ENCODE measurements around a stretch of chr1.

GRCh38 chr1:31648828-31649402 is 4.2 kb upstream of the PEF1 start:
- PRO-cap = no peak

DNA sequence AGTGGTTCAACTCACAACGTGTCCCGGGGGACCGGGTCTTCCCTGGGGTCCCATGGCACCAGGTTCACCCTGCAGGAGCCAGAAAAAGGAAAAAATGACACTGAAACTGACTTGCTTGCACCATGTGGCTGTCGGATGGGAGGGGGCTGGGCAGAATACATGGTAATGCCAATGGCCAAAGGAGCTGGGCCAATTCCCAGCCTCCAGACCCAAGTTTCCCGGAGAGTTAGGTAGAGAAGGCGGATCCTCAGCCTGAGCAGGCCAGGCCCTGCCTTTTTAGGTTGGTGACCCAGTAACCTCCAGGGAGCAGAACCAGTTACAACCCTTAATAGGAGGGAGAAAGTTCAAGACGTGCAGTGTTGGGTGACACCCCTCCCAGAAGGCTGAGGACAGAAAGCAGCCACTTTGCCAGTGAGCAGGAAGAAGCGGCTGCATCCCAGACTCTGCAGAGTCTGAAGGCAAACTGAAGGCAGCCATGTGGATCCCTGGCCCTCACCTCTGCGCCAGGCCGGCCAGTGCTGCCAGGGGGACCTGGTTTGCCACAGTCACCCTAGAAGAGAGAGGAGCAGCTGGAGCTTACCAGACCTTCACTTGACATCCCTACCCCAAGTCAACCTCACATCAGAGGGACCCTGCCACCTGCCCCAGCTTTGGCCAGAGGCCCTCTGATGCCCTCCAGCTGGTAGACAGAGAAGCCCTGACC is 16.0 kb upstream of the PEF1 start:
- PRO-cap = no peak

DNA sequence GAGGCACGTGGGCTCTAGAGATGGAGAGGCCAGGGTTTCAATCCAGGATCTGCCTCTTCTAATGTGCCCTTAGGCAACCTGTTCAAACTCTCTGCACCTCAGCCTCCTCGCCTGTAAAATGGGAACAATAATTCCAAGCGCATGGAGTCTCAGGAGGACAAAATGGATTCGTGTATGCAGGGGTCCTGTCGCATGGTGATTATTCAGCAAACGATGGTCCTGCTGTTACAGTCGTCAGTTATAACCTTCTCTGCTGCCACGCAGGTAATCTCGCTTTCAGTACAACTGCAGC is 23.7 kb downstream of the COL16A1 start:
- PRO-cap = no peak

GRCh38 chr1:31685581-31685844 is 18.3 kb downstream of the COL16A1 start:
- PRO-cap = no peak

- PRO-cap = no peak
Observed at GRCh38 chr1:31702057-31702396, 1.8 kb downstream of the COL16A1 start.

- PRO-cap = bidirectional peak, plus-strand start at chr1:31715838, minus-strand start at chr1:31715731
Observed at GRCh38 chr1:31715455-31715910, 11.7 kb upstream of the COL16A1 start.

DNA sequence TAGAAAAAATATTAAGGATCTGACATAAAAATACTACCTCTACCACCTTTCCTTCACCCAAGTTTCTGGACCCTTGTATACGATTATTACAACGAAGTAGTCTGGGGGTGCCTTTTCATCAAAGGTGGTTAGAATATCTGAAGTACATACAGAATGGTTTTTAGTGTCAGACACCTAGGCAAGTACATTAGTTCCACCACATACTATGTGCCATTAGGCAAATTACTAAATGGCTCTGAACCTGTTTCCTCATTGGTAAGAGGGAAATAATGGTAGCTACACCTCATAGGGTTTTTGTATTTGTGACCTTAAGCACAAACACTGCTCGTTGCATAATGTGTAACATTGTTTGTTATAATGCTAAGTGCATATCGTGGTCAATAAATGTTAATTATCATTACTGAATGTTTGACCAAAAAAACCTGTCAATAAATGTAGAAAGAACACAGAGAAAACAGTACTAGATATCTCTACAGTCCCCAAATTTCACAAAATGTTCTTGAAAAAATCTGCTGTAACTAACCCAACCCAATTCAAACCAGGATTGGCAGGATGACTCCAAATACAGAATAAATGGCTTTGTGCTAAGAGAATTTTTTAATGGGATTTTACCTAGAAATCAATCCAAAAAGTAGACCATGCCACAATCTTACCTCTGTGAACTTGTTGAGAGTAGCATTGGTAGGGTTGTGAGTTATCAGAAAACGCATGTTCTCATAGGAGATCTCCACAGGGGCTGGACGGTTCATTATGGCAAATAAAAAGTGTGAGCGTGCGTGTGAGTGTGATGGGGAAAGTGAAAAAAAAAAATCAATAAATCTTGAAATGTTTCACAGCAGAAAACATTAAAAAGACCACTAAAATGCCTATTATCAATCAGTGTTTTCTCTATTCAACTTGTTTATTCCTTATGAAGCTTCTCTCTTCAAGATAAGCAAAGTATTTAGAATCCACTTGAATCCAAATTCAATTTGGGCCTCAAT is 19.6 kb downstream of the PTP4A2 start:
- PRO-cap = no peak

DNA sequence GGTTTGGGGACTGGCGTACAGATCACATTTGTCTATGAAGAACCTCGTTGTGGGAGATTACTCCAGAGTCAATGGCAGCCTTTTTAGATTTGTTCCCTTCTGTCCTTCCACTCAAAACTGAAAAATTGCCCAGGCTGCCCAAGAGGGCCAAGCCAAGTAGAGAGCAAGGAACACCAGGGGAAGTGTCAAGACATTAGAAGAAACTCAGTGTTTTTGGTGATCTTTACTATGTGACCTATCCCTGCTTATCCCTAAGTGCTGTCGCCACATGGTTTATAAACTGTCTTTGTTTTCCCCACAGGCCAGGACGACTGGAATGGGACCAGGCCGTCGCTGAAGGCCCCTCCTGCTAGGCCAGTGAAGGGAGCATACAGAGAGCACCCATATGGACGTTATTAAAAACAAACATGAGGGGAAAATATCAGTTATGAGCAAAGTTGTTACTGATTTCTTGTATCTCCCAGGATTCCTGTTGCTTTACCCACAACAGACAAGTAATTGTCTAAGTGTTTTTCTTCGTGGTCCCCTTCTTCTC is 28.6 kb downstream of the KHDRBS1 start:
- PRO-cap = no peak

DNA sequence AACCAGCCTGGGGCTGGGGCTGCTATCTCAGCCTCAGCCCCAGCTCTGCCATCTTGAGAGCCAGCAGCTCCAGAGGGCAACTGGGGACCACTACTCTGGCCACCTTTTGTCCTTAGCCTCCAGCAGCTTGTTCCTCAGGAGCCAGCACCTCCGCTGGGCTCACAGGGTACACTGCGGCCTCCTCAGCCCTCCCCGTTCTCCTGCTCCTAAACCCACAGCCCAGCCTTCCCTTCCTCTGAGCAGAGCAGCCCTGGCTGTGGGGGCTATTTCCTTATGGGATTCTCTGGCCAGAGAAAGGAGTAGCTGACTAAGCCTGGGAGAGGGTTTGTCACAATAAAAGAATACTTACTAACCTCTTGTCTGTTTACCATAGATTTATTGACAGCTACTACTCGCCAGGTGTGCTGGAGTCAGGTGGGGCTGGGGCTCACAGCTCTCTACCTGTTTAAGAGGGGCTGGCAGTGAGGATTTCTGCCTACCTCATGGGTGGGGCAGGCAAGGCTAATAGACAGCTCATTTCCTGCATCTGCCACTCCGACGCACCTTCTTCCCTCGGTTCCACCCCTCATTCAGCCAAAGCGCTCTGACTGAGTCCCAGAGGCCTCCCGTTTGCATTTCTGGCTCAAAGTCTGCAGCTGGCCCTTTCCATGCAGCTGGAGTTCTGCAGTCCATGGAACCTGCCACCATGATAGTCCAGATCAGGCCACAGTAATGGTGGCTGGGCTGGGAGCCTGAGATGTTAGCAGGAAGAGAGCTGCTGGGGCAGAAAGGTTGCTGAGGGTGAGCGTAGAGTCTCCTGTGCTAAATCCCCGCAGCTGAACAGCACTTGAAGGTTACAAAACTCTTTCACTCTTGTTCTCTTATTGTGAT is 6.1 kb downstream of the TMEM234 start:
- PRO-cap = no peak

DNA sequence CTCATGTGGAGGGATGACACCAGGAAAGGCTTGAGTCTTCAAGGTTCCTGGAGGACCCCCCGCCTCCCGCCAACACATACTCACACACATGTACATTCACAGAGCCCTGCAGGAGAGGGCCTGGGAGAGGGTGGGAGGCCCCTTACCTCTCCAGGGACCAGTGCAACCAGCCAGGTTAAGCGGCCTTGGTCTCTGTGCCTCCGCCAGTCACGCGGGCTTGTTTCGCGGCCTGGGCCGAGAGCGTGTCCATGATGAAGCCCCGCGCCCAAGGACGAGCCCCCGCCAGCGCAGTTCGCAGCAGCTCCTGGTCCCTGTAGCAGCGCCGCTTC is 7.3 kb upstream of the FAM167B start:
- PRO-cap = no peak

DNA sequence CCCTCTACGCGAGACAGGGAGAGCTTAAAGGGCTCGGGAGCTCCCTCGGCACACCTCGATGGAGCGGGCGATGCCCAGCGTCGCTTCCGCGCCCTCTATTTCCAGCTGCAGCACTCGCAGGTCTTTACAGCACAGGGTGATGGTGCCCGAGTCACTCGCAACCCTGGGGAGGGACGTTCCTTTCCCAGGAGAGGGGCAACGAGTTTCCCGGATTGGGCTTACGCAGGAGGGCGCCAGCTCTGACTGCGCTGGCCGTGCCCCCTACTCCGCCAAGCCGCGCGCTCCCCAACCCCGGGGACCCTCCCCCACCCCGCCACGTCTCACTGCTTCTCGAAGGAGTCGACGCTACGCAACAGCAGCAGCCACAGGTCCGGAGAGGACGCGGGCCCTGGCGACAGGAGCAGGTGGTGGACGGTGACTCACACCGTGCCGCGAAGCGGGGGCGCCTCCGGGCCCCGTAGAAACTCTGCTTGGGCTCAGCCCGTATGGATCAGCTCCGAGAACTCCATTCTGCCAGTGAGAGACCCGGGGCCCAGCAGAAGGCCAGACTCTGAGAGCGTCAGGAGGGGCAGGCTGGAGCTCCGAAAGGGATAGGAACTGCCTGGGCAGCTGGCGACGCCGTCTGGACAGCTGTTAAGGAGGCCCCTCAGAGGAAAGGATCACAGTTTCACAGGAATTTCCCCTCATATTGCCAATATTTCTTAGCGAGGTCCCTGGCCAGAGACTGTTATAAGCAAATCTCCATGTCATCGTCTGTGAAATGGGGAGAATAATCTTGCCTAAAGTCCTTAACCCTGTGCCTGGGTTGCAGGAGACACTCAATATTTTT is 5.7 kb upstream of the FAM167B start:
- PRO-cap = bidirectional peak, plus-strand start at position 365 of the sequence, minus-strand start at position 290 of the sequence; bidirectional peak, plus-strand start at position 513 of the sequence, minus-strand start at position 624 of the sequence

DNA sequence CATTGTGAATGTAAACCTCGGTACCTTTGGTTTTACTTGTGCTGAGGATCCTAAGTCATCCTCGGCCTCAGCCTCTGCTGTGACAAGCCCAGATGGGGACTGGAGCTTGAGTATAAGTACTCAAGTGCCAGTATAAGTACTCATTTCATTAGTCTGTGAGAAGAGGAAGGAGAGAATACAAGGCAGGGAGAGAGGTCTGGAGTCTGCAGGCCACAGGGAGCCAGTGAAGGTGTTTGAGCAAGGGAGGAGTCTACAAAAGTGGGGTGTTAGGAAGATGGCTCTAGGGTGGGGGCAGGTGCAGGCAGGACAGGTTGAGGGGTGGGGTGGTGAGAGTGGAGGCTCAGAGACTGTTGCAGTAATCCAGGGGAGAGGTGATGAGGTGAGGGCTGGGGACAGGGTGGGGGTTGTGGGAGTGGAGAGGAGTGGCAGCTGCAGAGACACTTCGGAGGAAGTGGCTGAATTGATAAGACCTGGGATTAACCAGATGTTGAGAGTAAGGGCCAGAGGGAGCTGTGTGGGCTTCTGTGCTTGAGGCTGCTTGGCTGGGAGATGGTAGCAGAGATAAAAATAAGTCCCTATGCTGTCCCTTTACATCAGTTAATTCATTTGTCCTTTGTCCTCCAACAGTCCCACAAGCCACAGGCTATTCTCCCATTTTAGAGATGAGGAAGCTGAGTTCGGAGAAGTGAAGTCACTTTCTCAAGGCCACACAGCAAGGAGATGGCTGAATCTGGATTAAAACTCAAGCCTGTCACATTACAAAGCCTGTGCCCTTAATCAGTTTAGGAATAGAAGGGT is 15.6 kb downstream of the KIAA1522 start:
- PRO-cap = no peak

GRCh38 chr1:32766297-32767065 is 24.9 kb downstream of the KIAA1522 start:
- PRO-cap = no peak

- PRO-cap = no peak
Observed at GRCh38 chr1:32772703-32773301, 31.2 kb downstream of the KIAA1522 start.

GRCh38 chr1:32897680-32898527 is 3.3 kb downstream of the TMEM54 start:
- PRO-cap = no peak

GRCh38 chr1:32900388-32900897 is 746 bp downstream of the TMEM54 start:
- PRO-cap = no peak

GRCh38 chr1:32907398-32907939 is 6.3 kb upstream of the TMEM54 start:
- PRO-cap = no peak

DNA sequence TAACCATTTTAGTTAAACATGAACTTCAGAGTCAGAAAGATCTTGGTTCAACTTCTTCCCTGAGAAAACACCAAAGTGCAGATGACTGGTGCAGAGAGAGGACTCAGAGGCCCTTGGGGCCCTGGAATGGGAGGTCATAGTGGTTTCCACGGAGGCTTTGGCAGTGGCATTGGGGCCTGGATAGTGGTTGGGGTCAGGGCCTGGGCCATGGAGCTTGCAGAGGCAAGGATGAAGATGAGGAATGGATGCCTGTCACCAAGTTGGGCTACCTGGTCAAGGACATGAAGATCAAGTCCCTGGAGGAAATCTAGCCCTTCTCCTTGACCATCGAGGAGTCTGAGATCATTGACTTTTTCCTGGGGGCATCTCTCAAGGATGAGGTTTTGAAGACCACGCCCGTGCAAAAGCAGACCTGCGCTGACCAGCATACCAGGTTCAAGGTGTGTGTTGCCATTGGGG is 22.3 kb upstream of the RNF19B start:
- PRO-cap = no peak

DNA sequence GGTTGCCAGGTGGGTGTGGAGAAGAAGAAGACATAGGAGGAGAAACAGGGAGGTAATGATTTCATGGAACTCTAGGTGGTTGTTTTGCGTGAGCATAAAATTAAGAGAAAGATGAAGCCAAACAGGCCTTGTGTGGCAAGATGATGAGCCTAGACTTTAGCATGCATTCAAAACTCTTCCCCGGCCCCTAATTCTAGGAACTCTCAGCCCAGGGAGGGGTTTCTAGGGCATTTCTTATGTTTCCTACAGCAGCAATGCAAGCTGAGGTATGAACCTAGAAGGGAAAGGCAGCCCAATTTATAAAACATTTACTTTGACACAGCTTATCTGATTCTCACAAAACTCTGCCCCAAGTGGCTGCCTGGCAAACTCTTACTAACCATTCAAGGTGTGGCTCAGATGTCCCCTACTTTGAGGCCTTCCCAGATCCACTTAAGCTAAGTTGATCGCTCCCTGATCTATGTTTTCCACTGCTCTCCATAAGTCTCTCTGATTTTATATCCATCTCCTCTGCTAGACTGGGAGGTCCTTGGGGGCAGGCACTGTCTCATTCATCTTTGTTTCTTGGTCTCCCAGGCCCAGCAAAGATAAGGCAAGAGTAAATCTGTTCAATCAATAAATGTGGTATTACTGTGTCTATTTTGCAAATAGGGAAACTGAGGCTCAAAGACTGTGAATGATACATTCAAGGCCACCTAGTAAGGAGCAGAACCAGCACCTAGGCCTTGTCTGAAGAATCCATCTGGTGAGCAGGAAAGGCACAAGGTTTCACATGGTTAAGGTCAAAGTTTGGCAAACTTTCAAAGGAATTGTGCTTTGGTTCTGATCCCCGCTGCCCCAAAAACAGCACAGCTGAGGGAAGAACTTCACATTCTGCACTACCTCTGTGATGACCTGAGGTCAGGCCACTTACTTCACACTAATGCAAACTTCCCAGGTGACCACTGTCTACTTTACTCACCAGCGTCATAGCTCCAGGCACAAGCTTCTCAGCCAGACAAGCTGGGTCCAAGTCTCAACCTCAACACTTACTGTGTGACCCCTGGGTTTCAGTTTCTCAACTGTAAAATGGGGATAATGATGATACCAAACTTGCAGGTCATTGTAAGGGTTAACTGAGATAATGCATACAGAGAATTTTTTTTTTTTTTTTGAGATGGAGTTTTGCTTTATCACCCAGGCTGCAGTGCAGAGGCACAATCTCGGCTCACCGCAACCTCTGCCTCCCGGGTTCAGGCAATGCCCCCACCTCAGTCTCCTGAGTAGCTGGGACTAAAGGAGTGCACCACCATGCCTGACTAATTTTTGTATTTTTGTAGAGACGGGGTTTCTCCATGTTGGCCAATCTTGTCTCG is 35.1 kb downstream of the AK2 start:
- PRO-cap = no peak

DNA sequence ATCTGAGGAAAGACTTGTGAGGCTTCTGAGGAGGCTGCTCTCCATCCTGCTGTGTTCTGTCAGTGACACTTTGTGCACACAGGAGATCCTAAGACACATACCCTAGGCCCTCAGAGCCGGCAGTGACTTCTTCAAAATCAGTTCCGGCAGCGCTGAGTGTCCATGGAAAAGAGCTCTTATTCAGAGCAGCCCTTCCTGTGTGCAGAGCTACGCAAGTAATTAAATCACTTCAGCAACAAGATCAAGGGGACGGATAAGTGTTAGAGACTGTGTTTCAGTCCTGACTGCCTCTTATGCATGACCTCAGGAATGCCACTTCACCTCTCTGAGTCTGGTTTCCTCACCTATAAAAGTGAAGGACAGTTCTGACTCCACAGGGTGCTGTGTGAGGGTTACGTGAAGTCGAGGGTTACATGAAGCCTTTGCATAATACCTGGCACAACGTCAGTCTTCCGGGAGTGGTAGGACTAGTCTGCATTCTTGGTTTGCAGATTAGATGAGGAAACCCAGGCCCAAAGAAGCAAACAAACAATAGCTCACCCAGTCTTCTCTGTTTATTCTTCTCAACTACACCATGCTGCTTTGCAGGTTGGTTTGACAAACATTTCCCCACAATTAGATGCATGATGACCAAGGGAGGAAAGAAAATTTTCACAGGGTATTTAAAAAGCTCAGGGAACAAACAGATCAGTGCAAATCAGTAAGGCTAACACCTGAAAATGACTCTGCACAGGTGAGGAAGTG is 28.2 kb downstream of the AK2 start:
- PRO-cap = no peak

Measured in left ventricle myocardium (tissue), 1 donor.